ENCODE measurements around a stretch of chr2.

DNA sequence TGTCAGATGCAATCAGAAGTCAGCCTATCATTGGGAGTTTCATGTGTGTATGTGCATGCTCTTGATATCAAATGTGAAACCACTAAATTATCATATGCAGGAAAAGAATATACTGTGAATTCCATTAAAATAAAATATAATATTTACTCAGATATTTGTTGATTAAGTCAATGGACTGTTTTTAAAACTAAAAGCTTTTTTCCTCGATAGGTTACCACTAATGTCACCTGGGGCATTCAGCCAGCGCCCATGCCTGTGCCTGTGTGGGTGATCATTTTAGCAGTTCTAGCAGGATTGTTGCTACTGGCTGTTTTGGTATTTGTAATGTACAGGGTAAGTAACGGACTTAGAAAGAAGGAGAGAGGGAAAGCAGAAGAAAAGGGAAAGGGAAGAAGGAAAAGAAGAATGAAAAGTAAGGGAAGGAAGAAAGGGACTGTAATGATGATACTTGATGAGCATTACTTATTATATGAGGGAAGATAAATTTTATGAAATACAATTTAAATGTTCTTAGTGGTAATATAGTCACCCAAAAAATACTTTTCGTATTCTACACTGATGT lies 17.2 kb upstream of the FAM171B start:
- PRO-cap: no peak
- RAMPAGE, long total RNA, 2 experiments: no peak in any of the 2 experiments

- PRO-cap: no peak
- RAMPAGE, long total RNA, 2 experiments: no peak in any of the 2 experiments
Measured at GRCh38 chr2:187482769-187483456, 34.9 kb upstream of the CALCRL start.

GRCh38 chr2:187654610-187655043 lies 100.4 kb upstream of the TFPI start:
- PRO-cap: no peak
- RAMPAGE, long total RNA, 2 experiments: no peak in any of the 2 experiments

GRCh38 chr2:188329206-188330016 lies 37.7 kb downstream of the GULP1 start:
- PRO-cap: no peak
- RAMPAGE, long total RNA, 2 experiments: no peak in any of the 2 experiments

- PRO-cap: no peak
- RAMPAGE, long total RNA, 2 experiments: no peak in any of the 2 experiments
Measured at GRCh38 chr2:188527219-188527674, 235.6 kb downstream of the GULP1 start.

GRCh38 chr2:188598565-188598997 lies 306.9 kb downstream of the GULP1 start:
- PRO-cap: unidirectional peak, minus-strand start at chr2:188598755
- RAMPAGE, long total RNA, 2 experiments: no peak in any of the 2 experiments

GRCh38 chr2:188975566-188976113 lies 1.5 kb downstream of the COL3A1 start:
- PRO-cap: bidirectional peak, plus-strand start at chr2:188975903, minus-strand start at chr2:188975745
- RAMPAGE, long total RNA, 2 experiments: no peak in any of the 2 experiments

- PRO-cap: no peak
- RAMPAGE, long total RNA, 2 experiments: no peak in any of the 2 experiments
Measured at GRCh38 chr2:188979634-188980145, 5.5 kb downstream of the COL3A1 start.

GRCh38 chr2:189210641-189211187 lies 31.2 kb upstream of the COL5A2 start:
- PRO-cap: no peak
- RAMPAGE, long total RNA, 2 experiments: no peak in any of the 2 experiments

GRCh38 chr2:189485206-189485514 lies 43.9 kb downstream of the WDR75 start:
- PRO-cap: no peak
- RAMPAGE, long total RNA, 2 experiments: no peak in any of the 2 experiments

GRCh38 chr2:189524611-189525247 lies 55.9 kb downstream of the SLC40A1 start:
- PRO-cap: no peak
- RAMPAGE, long total RNA, 2 experiments: no peak in any of the 2 experiments

DNA sequence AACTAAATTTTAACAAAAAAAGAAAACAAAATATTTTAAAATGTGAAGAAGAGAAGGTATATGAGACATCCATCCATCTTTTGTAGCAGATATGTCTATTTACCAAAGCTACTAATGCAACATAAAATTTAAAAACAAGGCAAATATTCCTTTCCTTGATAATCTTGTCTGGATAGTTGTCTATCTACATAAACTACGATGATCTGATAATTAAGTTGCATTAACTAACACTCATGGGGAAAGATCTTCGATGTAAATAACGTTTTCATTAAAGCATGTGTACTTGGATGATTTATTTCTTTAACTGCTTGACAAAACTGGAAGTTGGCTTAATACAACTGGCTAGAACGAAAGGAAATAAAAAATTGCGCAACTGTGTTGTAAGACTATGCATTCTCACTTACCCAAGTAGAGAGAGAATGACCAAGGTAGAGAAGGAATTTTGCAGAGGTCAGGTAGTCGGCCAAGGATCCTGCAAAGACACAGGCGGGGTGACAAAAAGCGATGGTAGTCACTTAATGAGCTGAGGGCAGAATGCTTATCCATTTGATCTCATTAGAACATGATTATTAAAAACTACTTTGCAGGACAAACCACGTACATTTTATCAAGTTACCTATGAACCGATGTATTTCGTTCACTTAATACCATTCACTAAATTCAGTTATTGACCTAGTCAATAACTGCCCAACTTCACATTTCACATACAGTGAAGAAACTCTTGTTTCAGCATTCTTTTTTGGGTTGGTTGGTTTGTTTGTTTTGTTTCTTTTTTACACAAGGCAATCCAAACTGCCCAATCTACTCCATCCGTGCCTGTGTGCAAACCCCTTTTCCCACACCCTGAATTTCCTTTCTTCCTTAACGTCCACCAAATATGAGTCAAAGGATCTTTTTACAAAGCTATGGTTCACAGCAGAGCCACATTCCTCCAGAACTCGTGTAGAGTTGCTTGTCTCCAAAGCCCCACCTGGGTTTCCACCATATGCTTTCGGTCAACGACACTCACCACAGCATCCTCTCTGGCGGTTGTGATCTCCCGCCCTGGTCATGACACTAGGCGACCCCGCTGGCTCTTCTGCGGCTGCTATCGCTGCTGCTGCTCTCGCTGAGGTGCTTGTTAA lies 815 bp downstream of the SLC40A1 start:
- PRO-cap: no peak
- RAMPAGE, long total RNA, 2 experiments: no peak in any of the 2 experiments

- PRO-cap: no peak
- RAMPAGE, long total RNA, 2 experiments: no peak in any of the 2 experiments
Measured at GRCh38 chr2:189629095-189629618, 32.1 kb upstream of the ASDURF start.

GRCh38 chr2:189657550-189658345 lies 3.5 kb upstream of the ASDURF start:
- PRO-cap: no peak
- RAMPAGE, long total RNA, 2 experiments: no peak in any of the 2 experiments

DNA sequence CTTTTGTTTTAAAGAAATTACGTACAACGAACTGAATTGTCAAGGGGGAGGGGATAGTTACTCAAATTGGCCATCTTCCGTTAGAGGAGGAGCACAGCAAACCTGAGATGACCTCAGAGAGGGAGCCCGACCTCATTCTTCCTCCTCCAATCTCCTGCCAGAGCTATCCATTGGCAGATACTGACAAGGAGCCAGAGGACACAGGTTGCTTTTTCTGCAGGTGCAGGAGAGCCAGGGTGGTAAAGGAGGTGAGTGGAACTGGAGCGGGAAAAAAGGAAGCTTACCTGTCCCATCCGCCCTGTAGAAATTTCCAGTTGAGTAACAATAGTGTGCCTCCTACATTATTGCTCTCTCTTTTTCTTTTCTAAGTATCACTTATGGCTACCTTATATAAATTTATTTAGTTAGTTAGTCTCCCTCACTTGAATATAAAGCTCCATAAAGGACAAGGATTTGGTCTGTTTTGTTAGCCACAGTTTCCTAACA lies 24.2 kb downstream of the ANKAR start:
- PRO-cap: no peak
- RAMPAGE, long total RNA, 2 experiments: no peak in any of the 2 experiments

DNA sequence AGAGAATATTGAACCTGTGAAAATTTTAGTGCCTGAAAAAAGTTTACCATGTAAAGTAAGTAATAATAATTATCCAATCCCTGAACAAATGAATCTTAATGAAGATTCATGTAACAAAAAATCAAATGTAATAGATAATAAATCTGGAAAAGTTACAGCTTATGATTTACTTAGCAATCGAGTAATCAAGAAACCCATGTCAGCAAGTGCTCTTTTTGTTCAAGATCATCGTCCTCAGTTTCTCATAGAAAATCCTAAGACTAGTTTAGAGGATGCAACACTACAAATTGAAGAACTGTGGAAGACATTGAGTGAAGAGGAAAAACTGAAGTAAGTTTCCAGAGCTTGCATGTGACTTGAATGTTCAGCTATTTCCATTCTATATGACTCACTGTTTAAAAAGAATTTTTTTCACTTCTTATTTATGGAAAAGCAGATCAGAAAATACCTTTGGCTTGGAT lies 70.6 kb downstream of the PMS1 start:
- PRO-cap: no peak
- RAMPAGE, long total RNA, 2 experiments: no peak in any of the 2 experiments

GRCh38 chr2:190185208-190185866 lies 4.7 kb downstream of the C2orf88 start:
- PRO-cap: no peak
- RAMPAGE, long total RNA, 2 experiments: no peak in any of the 2 experiments

- PRO-cap: no peak
- RAMPAGE, long total RNA, 2 experiments: no peak in any of the 2 experiments
Measured at GRCh38 chr2:190235766-190236383, 55.2 kb downstream of the C2orf88 start.

DNA sequence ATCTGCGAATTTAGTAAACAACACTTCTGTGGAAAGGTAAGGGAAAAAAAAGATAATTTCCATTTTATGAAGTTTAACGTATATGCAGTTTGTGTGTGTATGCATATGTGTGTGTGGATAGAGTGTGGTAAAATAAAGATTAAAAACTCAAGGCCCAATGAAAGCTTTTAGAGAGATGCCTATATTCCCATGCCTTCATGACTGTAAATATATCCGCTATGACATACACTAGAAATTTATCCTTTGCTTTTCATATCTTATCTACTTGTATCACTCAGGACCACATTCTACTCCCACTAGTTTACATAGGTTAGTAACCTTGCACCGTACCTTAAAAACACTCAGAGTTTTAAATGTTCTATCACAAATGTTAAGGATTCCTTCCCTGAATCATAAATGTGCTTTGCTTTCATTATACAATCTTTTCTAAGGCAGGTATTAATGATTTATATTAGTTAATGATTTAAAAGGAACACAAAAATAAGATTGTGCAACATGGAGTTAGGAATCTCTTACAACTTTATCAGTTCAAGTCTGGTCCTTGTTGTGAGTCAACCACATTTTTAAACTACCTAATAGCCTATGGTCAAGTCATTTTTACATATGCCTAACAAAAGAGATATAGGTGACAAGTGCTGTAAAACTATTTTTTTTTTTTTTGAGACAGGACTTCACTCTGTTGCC lies 8.4 kb upstream of the INPP1 start:
- PRO-cap: no peak
- RAMPAGE, long total RNA, 2 experiments: no peak in any of the 2 experiments

DNA sequence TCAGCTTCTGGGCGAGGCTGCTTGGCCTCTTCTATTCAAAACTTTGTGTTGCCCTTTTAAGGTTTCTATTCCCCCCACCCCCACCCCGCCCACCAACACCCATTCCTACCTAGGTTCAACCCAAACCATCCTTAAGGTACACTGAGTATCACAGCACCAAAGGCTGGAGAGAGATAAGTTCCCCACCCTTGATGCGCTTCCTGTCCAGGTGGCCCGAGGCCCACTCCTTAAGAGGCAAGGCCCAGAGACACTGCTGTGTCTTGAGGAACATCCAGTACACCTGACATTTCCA lies 361 bp upstream of the INPP1 start:
- PRO-cap: no peak
- RAMPAGE, long total RNA, 2 experiments: no peak in any of the 2 experiments

All from right atrium auricular region (tissue), 2 donors.